Endodermal cell (in vitro differentiated cells): ENCODE data around the gene PRIMA1.

DNA sequence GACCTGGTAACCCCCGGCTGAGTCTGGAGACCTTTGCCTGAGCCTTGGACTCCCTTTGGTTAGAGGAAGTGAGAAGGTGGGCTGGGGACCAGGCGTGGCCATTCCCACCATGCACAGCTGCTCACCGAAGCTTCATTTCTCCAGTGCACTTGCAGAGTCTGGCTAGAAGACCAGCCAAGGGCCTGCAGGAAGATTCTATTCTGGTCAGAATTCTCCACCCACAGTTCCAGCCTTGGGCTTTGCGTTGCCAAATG is 73.0 kb downstream of the LGMN start:
- PRO-cap = no peak

GRCh38 chr14:92688744-92689041 is 59.7 kb downstream of the LGMN start:
- PRO-cap = no peak

DNA sequence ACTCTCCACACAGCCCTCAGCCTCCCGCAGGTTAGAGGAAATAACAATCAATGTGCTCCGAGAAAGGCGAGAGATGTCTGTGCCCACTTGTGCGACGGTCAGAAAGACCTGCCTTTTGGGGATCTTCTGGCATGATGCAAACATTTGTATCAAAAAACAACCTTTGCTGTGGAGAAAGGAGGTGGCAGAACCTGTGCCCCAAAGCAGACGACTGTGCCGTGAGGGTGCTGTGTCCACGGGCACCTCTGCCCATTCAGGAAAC is 41.8 kb downstream of the LGMN start:
- PRO-cap = no peak

DNA sequence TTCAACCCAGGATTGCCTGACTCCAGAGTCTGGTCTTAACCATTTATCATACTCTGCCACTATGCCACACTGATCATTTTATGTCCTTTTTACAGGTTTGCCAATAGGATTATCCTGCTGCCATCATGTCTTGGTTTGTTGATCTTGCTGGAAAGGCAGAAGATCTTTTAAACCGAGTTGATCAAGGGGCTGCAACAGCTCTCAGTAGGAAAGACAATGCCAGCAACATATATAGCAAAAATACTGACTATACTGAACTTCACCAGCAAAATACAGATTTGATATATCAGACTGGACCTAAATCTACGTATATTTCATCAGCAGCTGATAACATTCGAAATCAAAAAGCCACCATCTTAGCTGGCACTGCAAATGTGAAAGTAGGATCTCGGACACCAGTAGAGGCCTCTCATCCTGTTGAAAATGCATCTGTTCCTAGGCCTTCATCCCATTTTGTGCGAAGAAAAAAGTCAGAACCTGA is 3.2 kb downstream of the GOLGA5 start:
- PRO-cap = no peak

DNA sequence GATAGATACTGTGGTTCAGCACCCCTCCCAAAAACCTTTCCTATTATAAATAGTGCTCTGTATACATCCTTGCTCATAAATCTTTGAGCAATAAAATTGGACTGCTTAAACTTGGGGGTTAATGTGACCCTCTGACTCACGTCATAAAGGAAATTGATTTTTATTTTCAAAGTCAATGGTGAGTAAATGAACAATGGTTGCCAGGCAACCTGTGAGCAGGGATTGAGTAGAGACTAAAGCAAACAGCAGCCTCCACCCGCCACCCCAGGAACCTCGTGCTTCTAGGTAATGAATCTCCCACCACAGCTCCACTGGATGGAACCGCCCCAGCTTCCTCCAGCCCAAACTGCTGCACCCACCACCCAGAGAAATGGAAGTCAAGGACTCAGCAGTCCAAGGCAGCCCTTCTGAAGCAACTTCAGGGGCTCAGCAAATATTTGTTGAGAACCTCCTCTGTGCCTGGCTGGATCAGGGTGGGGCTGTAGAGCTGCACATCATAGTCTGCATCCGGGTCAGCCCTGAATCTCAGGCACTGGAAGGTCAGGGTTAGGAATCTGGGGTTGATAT is 31.7 kb upstream of the CHGA start:
- PRO-cap = no peak

DNA sequence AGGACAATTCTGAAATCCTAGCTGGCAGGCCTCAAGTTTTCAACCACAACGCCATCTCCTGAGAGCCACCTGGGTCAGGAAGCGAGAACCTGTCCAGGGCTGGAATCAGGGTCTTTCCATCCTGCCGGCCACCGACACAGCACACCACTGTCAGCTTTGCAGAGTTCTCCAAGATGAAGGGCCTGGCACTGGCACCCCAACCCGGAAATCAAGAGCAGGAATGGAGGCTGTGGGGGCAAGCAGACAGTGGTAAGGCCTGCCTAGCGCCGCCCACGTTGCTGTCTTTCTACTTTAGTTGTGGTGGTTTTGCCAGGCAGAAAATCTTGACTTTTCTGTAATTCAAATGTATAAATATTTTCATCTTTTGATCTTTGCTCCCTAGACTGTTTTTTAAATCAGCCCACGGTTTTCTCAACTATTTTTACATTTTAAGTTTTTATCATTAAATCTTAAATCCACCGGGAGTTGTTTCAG is 90.6 kb downstream of the ITPK1 start:
- PRO-cap = no peak

- PRO-cap = bidirectional peak, plus-strand start at chr14:93045567, minus-strand start at chr14:93045377
Observed at GRCh38 chr14:93045008-93045756, 70.5 kb downstream of the ITPK1 start.

DNA sequence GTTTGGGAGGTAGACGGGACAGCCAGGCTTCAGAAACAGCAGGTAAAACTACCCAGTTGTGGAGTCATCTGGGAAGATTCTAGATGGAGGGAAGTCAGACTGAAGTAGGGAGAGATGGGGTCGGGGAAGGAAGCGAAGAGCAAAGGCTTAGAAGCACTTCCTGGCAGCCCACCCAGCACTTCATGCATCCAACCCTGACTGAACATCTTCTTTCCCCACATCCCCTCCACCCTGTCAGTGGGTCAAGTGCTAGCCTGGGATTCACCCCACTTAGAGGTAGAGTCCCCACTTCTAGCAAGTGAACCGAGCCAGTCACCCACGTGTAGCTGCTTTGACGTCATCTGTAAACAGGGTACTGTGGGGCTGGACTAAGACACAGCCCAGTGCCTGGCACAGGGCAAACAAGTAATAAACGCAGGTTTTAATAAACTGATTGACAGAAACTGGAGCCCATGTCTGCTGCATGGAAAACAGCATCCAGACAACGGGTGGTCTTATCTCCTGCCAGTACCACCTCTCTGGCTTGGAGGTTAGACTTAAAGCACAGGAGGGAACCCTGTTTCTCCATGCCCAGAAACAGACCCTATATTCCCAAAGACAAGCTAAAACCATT is 61.7 kb downstream of the ITPK1 start:
- PRO-cap = no peak

DNA sequence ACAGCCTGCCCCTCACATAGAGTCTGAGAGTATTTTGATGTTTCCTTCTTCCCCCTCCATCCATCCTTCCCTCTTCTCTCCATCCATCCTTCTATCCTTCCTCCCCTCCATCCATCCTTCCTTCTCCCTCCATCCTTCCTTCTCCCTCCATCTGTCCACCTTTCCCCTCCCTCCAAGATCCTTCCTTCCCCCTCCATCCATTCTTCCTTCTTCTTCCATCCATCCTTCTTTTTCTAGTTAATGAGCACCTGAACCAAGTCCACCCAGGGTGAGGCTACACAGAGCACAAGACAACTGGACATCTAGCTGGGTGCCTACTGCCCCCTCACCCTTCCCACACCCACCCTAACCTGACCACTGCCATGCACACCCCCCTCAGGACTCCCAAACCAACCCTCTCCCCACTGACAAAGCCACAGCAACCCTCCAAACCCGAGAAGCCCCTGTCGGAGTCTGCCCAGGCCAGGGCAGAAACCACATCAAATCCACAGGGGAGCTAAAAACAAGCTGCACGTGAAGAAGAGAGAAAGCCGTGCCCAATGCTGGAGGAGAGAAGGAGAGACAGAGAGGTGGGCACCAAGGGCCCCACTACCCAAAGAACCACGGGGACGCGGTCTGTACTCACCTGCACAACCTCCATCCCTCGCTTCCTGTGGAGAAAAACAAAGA is 39.6 kb downstream of the ITPK1 start:
- PRO-cap = no peak

DNA sequence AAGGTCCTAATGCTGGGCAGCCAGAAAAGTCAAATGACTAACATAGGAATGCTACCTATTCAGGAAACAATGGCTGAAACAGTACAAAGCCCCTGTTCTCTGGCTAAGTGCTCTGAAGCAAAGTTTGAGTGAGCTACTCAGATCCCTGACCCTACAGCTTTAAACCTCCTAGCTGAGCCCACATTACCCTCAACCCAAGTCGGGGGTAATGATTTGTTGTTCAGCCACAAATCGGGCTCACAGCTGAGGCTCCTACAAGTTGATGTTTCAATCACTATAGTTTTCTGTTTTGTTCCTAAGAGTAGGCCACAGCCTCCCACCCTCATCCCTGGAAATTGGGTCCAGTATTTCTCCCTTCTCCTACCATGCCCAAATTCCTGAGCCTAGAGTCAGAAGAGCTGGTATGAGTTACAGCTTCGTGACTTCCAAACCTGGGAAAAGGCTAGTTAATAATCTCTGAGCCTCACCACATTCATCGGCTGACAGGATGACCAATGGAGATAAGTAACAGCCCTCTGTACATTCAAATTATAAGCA is 46.5 kb downstream of the BTBD7 start:
- PRO-cap = no peak

DNA sequence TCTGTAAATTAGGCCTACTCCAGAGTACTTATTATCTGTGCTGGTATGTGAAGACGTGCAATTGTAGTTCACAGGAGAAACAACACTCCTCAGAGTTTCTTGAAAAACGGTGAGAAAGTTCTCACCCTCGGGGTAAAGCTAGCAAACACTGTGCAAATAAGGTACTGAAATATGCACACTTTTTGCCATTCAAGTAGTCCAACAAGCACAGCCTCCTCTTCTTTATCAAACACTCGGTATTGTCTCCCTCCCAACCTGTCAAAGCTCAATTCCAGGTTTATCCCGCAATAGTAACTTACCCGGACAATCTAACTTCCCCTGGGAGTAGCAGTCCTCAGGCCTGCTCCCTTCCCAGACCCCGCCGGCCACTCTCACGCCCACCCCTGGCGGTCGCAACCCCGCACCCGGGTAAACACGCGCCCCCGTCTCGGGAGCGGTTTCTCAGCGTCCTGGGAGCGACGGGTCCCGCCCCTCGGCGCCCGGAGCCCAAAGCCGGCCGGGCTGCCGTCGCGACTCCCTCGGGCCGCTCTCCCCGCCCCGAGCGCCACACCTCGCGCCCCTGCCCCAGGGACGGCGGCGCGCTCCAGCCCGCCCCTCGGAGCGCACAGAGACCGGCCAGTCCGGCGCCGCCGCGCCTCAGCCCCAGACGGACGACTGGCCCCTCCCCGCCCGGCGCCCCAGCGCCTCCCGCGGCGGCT is 682 bp downstream of the BTBD7 start:
- PRO-cap = bidirectional peak, plus-strand start at position 618 of the sequence, minus-strand start at position 369 of the sequence

- PRO-cap = no peak
Observed at GRCh38 chr14:93748141-93749168, 39.8 kb downstream of the PRIMA1 start.

DNA sequence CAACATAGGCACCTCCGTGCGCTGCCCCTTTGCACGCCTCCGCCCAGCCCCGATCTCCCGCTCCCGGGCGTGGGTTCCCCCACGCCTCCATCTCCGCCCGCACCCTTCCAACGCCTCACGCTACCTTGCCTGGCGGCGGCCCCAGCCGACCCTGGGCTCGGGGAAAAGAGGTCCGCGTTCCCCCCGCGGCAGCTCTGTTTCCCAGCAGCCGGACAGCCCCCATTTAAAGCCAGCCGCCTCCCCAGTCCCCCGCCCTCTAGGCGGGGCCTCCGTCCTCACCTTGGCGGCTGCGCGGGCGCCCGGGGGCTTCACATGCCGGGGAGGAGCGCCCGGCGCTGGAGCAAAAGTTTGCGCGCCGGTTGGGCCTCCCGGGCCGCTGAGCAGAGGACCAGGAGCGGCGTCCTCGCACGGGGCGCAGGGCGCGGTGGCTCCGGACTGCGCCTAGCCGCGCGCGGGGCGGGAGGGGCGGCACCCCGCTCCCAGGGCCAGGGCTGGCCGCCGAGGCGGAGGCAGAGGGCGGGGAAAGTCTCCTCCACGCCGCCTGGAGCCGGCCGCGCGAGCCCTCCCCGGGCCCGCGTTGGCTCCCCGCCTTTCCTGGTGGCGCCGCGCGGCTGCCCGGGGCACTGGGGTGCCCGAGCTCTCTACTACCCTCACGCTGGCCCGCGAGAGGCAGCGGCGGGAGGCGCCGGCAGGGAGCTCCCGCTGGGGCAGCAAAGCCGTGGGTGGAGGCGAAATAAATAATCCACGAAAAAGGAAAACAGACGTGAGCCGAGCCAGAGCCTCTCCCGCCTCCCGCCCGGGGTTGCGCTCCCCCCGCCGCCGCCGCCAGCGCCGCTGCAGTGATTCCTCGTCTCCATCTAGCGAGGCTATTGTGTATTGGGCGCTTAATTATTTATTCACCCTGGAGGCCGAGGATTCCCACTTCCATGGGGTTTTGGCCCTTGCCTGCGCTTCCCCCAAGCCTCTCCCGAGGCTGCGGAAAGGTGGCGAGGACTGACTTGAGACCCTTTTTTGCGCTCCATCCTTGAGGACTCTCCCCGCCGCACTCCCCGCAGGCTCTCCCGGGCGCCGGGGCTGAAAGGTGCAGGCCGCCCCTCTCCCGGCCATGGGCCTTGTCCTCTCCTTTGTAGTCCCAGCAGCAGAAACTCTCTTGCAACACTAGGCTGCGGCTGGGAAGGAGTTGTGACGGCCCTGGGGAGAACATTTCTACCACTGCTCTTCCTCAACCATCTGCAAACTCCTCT is at the start of gene PRIMA1:
Gene PRIMA1 (minus strand): TSS at position 200 of the 1,244 bp plus-strand sequence.
- PRO-cap = bidirectional peak, plus-strand start at position 311 of the sequence, minus-strand start at position 196 of the sequence; bidirectional peak, plus-strand start at position 653 of the sequence, minus-strand start at position 643 of the sequence

GRCh38 chr14:93962614-93963802 is 13.4 kb downstream of the ASB2 start:
- PRO-cap = no peak

DNA sequence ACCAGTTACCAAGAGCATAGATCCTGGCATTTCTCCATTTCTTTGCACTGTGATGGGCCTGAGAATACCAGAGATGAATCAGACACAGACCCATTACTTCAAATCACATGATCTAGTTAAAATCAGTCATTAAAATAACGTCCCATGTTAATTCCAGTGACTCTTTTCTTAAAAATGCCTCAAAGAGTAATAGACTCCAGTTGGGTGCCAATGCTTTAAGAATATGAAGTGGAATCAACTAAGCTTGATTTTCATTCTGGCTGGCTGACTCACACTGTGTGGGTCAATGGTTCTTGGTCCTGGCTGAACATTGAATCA is 11.1 kb downstream of the ASB2 start:
- PRO-cap = no peak

GRCh38 chr14:93973284-93973983 is 2.9 kb downstream of the ASB2 start:
- PRO-cap = no peak

DNA sequence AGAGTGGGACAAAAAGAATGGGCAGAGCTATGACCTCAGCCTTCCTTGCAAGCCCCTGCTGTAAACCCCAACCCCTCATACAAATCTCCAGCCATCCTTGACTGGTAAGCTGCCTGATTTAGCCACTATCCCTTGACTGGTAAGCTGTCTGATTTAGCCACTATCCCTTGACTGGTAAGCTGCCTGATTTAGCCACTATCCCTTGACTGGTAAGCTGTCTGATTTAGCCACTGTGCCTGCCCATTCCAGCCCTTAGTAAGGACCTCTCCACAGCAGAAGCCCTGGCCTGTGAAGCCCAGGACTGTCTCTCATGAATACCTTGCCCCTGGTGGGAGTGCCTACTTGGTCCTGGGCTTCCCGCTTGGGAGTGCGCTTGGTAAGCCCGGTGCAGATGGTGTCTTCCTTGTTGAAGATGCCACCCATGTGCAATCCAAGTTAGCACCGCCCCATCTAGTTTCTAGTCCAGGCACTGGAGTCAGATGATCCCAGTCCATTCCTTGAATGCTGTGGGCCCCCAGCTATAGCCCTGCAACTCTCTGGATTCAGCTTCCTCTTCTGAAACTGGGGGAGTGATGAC is 5.5 kb upstream of the ASB2 start:
- PRO-cap = no peak

- PRO-cap = no peak
Observed at GRCh38 chr14:94112696-94113427, 16.5 kb downstream of the IFI27L2 start.

GRCh38 chr14:94180541-94181120 is 6.5 kb downstream of the PPP4R4 start:
- PRO-cap = no peak

DNA sequence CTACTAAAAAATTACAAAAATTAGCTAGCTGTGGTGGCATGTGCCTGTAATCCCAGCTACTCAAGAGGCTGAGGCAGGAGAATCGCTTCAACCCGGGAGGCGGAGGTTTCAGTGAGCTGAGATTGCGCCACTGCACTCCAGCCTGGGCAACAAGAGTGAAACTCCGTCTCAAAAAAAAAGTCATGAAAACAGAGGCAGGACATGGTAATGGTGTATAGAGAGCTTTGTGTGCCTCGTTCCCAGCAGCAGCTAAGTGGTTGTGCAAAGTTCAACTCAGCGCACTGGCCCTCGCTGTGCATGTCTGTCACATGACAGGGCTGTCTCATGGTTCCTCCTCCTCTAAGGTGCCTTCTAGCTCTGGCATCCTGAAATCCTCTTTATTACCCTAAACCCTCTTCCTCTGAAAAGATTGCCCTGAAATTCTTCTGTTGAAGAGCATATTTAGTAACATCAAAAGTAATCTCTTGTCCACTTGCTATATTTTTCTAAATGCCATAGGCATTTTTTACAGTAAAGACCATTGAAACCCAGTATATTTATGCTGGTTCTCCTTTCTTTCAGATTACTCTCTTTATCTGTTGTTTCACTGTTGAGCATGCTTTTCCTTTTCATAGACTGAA is 15.8 kb downstream of the SERPINA10 start:
- PRO-cap = no peak